LHCN-M2 (cell line): ENCODE measurements around a stretch of chr9.

- RAMPAGE, long total RNA = no peak
These were observed 14.5 kb upstream of the GNG10 start for GRCh38 chr9:111646896-111647270.

GRCh38 chr9:112022118-112022483 lies 125.5 kb downstream of the UGCG start:
- RAMPAGE, long total RNA = no peak

GRCh38 chr9:112028435-112028886 lies 131.8 kb downstream of the UGCG start:
- RAMPAGE, long total RNA = no peak

DNA sequence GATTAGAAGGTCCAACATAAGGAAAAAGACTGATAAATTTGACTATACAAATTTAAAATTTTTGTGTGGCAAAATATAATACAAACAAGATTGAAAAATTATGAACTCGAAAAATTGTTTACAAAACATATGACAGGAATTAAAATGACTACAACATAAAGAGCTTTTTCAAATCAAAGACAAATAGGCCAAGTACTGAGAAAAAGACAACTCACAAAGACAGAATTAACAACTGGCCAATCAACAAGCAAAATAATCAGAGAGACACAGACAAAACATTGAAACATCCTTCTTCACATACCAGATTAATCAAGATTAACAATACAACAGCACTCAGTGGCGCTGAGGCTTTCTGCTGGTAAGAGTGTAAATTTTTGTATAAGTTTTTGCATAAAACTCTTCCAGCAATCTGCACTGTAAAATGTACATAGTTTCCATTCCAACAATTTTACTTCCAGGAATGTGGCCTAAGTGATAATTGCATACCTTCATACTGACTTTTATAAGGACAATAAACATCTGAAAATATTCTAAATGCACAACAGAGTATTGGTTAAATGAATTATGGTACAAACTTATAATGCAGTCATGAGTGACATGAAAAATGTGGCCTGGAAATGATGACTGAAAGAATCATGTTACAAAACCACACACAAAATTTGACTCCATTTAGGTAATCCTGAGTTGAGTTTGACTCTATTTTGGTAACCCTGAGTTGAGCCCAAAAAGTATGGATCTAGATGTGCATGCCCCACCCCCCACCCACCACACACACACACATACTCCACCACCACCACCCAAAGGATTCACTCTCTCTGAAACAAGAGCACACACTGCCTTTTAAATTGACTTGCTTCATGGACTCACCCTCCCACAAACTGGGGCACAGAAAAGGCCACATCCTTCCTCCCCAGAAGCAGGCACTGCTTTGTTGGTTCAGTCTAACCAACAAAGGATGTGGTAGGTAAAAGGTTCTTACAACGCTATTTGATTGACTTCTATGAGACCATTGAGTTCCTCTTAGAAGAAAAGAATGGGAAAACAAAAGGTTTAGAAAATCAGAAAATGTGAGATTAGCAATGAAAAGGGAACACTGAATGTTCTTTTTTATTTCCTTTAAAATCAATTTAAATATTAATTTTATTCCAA lies 137.7 kb downstream of the SUSD1 start:
- RAMPAGE, long total RNA = no peak

DNA sequence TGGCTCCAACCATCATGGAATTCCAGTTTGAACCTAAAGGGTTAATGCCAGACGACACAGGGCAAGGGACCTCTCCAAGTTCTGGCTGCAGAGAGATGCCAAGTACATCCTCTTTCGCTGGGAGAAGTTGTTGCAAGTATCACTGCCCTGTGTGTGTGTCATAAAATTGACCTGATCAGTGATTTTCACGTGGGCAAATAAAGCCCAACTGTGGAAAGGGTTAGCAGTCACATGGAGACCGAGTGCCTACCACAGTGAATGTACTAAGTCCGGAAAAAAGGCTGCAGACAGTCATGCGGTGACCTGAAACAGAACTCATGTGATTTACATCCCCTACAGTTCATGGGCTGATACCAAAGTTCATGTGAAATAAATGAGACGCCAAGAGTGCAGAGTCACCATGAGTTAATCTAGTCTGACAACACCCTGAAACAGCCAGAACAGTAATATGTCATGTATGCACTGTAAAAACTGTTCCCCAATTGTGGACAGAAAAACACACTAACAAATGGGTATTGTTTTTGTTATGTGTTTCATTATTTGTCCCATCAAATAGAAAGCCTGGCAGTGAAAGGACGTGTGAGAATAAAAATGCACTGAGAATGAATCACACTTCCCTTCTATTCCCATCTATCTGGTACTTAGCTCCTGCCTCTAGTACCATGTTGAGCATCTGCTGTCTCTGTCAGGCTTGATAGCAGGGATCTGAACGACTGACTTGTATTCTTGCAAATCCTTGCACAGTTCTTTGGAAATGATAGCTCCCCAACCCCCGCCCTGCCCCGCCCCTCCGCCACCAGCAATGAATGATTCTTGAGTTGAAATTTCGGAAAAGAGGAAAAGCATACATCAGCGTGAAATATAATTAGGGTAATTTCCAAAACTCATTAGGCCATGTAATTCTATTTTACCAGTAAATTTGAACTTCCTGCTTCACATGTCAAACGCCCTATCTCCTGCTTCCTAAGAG lies 115.6 kb downstream of the SUSD1 start:
- RAMPAGE, long total RNA = no peak

DNA sequence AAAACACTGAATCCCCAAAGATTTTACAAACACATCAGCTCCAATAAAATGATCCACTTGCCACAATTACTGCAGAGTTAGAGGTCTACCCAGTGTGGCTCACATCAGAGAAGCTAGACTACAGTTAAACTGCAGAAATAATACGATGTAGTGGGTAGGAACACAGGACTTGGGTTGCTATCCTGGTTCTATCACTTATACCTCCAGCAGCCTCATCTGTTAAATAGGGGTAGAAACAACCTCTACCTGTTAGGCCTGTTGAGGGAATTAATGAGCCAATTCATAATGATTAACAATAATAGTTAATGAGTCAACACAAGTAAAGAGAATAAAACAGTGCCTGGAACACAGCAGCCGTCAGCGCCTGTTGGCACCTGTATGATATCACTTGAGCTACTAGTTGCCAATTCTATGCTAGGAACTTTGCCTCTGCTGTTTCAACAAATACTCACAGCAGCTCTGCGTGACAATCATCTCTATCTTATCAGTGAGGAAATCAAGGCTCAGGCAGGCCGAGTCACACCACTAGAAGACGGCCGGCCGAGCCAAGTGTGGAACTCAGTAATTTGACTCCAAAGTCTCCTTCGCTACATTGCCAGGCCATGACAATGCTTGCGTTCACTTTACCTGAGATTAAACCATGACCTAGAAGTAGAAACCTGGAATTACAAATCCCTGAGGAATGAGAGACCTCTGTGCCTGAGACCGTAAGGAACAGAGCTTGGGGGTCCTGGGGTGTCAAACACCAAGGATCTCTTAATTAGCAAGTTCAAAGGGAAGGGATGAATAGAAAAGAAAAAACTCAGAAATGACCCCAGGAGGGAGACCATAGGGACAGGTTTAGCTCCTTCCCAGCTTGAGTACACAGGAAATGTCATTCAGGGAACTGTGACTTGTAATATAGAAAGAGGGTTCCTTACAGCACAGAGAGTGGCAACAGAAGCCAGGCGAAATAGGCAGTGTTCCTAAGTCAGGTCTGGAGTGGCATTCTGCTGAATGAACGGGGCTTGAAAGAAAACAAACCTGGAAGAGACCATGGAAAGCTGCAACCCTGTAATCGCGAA lies 109.2 kb downstream of the SUSD1 start:
- RAMPAGE, long total RNA = no peak

- RAMPAGE, long total RNA = no peak
These were observed 79.7 kb downstream of the SUSD1 start for GRCh38 chr9:112095299-112095864.

- RAMPAGE, long total RNA = no peak
These were observed 609 bp downstream of the SUSD1 start for GRCh38 chr9:112174422-112174954.

GRCh38 chr9:112208117-112208838 lies 33.2 kb upstream of the SUSD1 start:
- RAMPAGE, long total RNA = no peak

DNA sequence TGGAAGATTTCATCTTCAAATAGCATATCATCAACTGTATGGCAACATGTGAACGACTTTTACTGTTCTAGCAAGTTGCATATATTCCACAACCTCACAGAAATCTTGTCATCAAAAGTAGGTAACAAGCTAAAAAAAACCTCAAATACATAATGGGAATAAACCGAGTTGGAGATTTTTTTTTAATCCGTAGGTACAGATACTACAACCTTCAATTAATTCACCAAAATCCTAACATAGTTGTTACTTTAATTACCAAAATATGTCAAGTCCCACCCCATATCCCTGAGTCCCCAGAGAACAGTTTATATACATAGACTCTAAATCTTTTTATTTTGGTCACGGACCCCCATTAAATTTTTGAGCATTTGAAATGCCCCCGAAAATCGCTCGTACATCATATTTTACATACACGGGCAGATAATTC lies 1.0 kb downstream of the PTBP3 start:
- RAMPAGE, long total RNA = no peak

DNA sequence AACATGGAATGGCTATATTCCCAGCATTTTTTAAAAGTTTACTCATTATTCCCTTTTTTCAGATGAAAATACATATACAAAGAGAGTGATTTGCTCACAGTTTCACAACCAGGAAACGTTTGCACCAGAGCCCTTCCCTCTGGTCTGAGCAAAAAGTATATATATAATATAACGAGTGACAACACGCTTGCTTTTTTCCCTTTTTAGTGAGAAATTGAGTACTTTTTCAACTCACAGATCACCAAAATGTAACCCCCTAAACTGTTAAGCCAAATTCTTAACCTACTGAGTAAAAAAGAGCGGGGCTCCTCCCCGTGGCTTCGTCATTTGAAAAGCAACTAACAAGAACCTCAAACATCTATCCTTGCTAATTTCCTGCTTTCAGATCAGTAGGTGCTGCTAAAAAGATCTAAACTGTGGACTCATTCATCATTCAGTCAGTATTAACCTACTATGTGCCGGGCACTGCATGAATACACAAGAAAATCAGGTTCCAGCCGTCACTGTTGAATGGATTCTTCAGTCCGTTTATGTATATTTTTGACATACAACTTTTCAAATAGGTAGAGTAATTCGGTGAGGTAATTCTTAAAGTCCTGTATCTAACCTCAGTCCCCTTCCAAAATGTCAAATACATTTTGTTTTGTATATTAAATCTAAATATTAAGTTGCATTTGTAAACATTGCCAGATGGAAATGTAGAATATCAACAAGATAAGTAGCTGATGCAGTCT lies 1.1 kb upstream of the PTBP3 start:
- RAMPAGE, long total RNA = no peak

GRCh38 chr9:112804050-112804375 lies 53.5 kb downstream of the SNX30 start:
- RAMPAGE, long total RNA = no peak

- RAMPAGE, long total RNA = no peak
These were observed 58.9 kb downstream of the SNX30 start for GRCh38 chr9:112809218-112810003.

DNA sequence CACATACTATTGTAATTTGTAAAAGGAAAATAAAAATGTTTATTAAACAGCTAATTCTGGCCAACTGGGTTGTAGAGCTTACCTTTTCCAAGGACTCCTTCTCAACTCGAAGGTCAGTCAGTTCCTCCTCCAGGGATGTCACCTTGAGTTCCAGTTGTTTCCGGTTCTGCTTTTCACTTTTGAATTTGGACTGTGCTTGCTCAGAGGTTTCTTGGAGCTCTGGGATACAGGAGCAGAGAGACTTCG lies 25.6 kb downstream of the SLC31A2 start:
- RAMPAGE, long total RNA = no peak

GRCh38 chr9:113275891-113276267 lies 421 bp downstream of the PRPF4 start:
- RAMPAGE, long total RNA = no peak

DNA sequence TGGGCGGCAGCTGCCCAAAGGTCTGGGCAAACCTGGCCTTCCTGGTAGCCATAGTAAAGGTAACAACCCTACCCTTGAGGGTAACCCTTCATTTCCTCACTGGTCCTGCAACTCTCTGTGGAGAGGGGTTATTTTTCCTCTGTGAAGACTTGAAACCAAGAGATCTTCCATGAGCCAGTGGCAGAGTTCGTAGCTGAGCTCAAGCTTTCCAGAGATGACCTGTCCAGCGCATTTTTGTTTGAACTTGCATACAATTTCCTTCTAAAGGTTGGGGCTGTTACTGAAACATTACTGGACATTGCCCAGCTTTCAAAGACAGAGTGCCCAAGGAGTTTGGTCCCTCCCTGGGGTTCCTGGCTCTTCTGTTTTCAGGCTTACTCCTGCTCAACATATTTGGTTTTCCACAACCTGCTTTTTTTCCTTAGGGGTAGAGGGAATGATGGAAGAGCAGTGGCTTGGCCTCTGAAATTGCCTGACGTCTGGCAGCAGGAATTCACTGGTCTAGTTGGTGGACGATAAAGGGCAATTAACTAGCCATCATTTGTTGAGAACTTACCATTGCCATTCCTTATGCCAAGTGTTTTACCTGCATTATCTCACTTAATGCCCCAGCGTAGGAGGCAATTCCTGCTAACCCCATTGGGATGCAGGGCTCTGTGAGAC lies 1.1 kb downstream of the RGS3 start:
- RAMPAGE, long total RNA = no peak

GRCh38 chr9:113583216-113583611 lies 119.7 kb downstream of the RGS3 start:
- RAMPAGE, long total RNA = no peak

DNA sequence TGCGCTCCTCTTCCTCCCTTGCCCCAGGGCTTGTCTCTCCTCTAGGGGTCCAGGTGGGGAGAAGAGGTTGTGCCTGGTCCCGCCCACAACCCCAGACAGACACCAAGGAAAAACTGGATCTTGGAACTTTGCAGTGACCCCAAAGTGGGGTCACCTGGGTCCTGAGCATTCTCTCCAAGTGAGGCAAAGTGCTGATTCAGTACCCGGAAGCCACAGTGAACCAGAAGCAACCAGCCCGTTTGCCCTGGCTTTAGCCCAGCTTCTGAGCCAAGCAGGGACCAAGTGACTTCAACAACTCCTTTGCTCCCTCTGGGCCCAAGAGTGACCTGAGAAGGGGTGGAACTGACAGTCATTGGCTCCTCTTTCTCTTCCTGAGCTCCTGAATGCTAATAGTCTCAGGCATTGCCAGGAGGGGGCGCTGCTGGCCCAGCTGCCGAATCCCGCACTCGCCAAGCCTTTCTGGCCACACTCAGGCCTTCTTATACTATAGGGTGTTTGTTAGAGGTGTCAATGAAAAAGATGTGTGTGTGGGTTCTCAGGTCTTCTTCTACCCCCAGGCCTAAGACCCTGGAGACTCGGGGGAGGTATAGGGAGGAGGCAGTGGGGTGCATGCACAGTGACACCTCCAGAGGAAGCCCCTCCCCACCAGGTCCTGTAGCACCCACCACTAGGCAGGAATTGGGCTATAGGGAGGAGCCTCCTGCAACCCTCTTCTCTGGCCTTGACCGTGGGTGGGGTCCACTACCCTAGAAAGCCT lies 128.1 kb downstream of the RGS3 start:
- RAMPAGE, long total RNA = no peak

DNA sequence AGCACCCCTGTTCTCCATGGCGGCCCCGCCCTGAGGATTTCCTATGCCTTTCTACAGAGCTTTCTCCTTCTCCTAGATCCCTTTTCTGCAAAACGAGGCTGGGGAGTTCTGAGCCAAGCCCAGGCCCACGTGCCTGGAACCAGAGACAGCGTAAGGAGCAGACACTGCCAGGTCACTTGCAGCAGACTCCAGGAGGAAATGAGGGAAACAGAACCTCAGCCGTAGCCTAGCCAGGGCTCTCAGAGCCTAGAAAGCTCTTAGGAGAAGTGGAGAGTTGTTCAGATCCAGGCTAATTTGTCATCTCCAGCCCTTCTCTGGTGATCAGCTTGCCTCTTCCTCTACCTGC lies 163.3 kb downstream of the RGS3 start:
- RAMPAGE, long total RNA = no peak

- RAMPAGE, long total RNA = no peak
These were observed 199.0 kb upstream of the ZNF618 start for GRCh38 chr9:113676840-113677690.